ENCODE results near the gene CHST15.

DNA sequence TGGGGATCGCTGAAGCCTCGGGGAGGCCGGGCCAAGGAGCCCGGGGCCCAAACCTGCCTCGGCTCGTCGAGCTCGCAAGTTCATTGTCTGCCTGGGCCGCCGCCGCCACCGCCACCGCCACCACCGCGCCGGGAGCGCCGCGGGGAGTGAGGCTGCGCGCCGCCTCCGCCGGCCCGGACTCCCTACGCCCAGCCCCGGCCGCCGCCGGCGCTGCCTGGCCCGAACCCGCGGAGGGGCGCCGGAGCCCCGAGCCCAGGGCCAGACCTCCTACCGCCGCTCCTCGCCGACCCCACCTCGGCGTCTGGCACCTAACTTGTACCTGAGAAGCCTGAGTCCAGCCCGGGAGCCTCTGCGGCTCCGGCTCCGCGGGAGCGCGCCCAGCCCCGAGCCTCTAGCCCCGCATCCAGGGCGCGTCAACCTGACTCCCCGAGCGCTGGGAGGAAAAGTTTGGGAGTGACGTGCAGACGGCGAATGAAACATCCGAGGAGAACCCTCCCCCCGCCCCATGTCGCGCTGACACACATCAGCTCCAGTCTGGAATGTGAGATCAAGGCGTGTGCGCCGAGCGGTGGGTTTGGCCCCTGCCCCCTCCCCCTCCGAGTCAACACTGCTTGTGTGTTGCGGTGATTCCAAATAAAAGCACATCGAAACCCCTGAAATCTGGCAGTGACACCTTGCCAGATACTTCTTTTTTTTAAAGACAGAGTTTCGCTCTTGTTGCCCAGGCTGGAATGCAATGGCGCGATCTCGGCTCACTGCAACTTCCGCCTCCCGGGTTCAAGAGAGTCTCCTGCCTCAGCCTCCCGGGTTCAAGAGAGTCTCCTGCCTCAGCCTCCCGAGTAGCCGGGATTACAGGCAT lies at the start of gene CHST15:
TSS of gene CHST15 (minus strand) at position 449 of the 859 bp plus-strand sequence.
- PRO-cap: no peak
- RAMPAGE, long total RNA: no peak

DNA sequence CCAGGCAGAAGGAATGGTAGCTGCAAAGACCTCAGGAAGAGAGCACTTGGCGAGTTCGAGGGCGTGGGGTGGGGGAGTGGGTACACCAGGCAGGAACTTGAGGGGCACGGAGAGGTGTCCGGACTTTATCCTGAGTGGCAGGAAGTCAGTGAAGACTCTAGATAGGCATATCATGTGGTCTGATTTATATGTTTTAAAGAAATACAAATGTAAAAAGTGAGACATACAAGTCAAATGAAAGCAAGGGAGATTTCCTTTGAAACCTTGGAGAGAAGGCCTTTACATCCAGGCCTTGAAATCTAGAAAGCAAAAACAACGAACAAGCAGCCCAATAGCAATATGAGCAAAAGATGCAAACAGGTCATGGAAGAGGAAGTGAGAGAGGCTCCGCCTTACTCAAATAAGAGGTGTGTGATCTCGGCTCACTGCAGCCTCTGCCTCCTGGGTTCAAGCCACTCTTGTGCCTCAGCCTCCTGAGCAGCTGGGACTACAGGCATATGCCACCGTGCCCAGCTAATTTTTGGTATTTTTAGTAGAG lies 3.7 kb downstream of the LHPP start:
- PRO-cap: bidirectional peak, plus-strand start at position 444 of the sequence, minus-strand start at position 313 of the sequence
- RAMPAGE, long total RNA: no peak

GRCh38 chr10:124610143-124610803 lies 133.9 kb downstream of the FAM53B start:
- PRO-cap: no peak
- RAMPAGE, long total RNA: no peak

DNA sequence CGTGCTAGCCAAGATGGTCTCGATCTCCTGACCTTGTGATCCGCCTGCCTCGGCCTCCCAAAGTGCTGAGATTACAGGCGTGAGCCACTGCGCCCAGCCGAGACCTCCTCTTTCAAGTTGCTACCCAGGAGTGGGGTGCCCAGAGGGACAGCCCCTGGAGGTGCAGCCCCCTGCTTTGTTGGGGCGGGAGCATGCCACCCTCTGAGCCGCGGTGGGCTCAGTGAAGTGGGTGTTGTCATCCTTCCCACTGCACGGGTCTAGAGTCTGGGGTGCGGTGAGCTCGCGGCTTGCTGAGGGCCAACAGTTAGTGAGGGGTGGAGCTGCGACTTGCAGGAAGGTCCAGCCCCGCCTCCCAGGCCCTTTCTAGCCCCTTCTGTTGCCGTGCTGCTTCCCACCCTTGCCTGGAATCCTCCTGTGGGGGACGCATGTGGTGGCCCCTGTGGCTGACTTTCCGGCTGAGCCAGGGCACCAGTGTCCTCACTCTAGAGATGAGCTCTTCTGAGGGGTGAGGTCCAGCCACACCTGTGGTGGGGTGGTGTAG lies 128.2 kb downstream of the FAM53B start:
- PRO-cap: no peak
- RAMPAGE, long total RNA: no peak

DNA sequence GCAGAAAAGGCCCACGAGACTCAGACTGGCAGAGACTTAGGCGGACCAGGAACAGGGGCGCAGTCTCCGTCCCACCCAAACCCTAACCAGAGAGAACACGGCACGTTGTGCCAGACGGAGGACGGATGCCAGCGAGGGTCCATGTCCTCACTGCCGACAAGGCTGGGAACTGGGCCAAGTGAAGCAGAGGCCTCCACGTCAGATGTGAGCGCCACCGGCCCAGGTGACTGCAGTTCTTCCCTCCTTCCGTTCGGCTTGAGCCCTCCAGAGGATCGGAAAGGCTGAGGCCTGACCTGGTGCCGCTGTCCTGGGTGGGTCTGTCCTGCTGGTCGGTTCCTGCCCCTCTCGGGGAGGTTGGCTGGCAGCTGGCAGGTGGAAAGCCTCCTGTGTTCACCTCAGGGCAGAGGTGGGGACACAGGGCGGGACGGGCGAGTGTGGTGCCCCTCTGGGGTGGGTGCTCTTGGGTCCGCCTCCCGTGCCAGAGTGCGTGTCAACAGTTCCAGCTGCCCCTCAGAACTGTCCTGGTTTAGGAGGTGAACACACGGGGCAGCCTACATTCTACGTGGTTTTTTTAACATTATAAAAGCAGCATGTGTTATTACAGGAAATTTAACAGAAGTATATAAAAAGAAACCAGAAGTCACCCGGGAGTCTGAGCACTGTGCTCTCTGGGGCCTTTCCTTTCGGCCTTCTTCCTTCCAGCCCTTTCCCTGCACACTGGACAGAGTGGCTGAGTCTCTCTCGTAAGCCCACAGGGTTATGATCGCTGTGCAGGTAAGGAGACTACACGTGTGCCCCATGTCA lies 126.7 kb downstream of the FAM53B start:
- PRO-cap: no peak
- RAMPAGE, long total RNA: no peak

GRCh38 chr10:124634496-124634953 lies 109.7 kb downstream of the FAM53B start:
- PRO-cap: no peak
- RAMPAGE, long total RNA: no peak

- PRO-cap: no peak
- RAMPAGE, long total RNA: no peak
Measured at GRCh38 chr10:124640605-124641279, 103.4 kb downstream of the FAM53B start.

DNA sequence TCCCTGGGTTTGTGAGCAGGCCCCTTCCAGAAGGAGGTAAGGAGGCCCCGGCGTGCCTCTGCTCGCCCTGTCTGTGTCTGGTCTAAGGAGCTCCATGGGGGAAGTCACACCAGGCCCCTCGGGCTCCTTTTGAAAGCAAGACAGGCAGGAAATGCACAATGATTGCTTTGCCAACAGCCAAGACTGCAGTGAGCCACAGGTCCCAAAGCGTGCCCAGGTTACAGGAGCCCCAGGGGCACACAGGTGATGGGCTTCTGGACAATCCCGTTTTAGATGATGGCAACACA lies 89.4 kb downstream of the FAM53B start:
- PRO-cap: no peak
- RAMPAGE, long total RNA: no peak

DNA sequence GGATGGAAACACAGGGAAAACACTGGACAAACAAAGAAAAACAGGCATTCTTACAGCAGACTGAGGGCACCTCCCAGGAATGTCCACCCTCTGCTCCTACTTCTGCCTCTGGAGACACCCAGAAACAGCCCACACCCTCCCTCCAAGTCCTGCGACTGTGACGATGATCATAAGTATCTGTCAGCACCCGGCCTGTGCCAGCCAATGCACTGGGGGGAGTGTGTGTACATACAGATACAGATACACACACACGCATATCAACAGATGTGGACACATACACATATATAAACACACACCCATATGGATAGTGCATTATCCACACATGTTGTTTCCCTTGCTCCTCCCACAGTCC lies 66.1 kb downstream of the FAM53B start:
- PRO-cap: no peak
- RAMPAGE, long total RNA: no peak

DNA sequence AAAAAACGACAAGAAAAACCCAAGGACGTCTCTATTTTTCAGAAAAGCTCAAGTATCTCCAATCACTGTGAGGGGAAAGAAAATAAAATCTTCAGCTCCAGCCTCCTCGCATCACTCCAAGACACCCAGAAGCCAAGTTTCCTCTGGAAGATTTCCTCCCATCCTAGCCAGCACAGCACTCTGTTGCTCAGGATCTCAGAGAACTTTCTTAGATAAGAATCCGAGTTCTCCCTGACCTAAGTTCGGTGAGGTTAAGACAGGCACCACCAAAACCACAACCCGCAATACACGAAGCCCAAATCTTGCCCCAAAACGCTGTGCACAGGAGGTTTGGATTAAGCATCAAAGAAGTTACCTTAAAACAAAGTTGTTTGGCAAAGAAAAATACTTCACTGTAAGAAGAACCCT lies 4.2 kb downstream of the FAM53B start:
- PRO-cap: bidirectional peak, plus-strand start outside the sequence, minus-strand start at position 283 of the sequence
- RAMPAGE, long total RNA: no peak

GRCh38 chr10:124903033-124903628 lies 38.8 kb upstream of the ZRANB1 start:
- PRO-cap: no peak
- RAMPAGE, long total RNA: no peak

- PRO-cap: bidirectional peak, plus-strand start at chr10:124916895, minus-strand start at chr10:124916675
- RAMPAGE, long total RNA: no peak
Measured at GRCh38 chr10:124916618-124917618, 25.0 kb upstream of the ZRANB1 start.

GRCh38 chr10:124953433-124953827 lies 11.5 kb downstream of the ZRANB1 start:
- PRO-cap: no peak
- RAMPAGE, long total RNA: no peak

GRCh38 chr10:124981495-124982039 lies 39.6 kb downstream of the ZRANB1 start:
- PRO-cap: no peak
- RAMPAGE, long total RNA: no peak

DNA sequence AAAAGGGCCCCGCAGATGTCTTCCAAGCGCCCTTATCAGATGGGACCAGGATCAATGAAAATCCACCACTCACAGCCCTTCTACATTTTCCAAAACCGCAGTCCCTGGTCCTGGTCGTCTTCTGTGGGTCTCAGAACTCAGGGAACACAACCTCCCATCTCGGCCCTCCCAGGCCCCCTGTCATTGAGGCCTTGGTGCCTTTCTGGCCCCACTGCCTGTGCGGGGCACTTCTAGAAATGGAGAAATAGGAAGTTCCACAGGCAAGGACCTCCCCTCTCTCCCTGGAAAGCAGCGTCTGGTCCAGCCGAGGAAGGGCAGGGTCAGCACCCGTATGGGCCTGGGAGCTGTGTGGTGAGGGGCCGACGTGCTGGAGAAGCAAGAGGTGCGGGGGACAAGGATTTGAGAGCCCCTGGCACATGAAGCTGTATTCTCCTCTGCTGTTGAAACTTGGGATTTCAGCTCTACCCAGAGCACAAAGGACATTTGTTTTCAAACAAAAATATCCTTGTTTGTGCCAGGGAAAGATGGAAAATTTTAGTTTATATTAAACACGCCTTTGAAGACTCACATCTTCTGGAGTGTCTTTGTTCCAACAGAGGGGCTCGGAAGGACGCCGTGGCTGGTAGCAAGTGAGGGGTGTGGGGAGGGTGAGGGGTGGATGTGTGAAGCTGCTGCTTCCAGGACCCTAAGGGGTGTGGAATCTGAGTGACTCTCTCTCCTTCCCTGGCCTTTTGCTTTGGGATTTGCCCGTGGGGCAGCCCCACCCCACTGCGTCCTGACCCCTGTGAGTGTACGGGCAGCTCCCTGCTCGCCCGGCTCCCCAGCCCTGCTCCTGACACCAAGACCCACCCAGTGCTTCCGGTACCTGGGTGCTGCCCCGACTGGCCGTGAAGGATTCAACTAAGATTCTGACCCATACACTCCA lies 26.7 kb downstream of the CTBP2 start:
- PRO-cap: no peak
- RAMPAGE, long total RNA: no peak

DNA sequence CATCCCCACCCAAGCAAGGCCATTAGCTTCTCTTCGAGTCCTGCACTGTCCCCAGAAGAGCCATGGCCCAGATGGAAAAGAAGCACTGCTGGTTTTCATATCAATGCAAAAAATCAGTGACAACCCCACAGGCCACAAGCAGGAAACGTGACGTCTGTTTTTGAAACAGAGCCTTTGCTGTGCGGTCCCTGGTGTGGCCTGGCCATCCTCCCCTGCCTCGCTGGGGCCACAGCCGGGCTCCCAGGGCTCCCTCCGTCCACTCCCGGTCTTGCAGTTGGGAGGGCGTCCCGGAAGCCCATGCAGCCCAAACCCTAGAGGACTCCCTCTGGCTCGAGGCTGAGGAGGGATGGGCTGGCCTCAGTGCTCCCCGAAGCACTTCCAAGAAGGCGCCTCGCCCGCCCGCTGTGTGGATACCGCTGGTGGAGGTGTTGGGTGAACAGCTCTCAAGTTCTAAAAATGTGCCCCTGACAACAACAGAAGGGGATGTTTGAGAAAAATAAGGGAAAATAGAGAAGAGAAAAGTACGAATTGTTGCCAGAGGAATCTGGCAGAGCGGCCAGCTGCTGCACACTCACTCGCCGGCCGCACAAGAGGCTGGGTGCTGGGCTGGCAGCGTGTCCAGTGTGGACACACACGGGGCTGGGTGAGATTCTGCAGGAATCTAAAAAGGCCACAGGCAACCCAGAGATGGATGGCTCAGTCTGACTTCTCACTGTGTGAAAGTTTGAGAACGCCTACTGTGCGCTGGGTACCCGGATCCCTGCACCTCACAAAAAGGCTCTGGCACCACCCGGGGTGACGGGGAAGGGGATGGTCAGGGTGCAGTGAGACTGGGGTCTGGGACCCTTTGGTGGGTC lies 12.4 kb downstream of the CTBP2 start:
- PRO-cap: no peak
- RAMPAGE, long total RNA: no peak

DNA sequence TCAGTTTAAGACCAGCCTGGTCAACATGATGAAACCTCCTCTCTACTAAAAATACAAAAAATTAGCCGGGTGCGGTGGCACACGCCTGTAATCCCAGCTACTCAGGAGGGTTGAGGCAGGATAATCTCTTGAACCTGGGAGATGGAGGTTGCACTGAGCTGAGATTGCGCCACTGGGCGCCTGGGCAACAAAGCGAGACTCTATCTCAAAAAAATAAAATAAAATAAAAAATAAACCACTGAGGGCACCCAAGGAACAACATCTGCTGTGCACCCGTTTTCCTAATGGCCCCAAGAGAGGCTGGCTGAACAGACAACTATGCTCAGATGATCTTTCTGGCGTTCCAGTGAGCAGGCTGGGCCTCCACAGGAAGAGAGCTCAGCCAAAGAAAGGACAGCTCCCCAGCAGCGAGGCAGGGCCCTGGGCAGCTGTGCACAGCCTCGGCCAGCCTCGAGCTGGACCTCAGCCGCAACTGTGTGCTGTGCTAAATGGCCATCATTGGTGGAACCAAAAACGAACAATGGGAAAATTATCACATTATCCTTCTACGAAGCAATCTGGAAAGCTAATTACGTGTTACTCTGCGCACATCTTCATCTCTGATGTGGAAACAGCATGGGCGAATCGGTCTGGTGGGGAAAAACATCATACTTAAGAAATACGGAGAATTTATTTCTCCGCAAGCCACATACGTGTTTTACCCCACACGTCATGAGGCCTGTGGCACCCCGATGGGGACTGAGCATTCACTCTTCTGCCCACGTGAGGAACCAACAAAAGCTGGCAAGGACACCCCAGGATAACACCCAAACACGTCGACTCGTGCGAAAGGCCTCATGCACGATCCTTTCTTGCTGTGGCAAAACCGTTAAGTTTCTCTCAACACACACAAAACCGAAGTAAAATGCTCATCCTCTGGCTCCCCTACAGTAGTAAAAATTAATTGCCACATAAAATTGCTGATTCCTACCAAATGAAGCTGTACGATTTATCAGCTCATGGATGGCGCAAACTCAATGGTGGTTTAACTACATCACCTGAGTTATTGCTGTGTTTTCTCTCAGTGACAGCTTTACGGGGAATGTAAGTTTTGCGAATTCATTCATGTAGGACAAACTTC lies 35.1 kb upstream of the CTBP2 start:
- PRO-cap: no peak
- RAMPAGE, long total RNA: no peak

DNA sequence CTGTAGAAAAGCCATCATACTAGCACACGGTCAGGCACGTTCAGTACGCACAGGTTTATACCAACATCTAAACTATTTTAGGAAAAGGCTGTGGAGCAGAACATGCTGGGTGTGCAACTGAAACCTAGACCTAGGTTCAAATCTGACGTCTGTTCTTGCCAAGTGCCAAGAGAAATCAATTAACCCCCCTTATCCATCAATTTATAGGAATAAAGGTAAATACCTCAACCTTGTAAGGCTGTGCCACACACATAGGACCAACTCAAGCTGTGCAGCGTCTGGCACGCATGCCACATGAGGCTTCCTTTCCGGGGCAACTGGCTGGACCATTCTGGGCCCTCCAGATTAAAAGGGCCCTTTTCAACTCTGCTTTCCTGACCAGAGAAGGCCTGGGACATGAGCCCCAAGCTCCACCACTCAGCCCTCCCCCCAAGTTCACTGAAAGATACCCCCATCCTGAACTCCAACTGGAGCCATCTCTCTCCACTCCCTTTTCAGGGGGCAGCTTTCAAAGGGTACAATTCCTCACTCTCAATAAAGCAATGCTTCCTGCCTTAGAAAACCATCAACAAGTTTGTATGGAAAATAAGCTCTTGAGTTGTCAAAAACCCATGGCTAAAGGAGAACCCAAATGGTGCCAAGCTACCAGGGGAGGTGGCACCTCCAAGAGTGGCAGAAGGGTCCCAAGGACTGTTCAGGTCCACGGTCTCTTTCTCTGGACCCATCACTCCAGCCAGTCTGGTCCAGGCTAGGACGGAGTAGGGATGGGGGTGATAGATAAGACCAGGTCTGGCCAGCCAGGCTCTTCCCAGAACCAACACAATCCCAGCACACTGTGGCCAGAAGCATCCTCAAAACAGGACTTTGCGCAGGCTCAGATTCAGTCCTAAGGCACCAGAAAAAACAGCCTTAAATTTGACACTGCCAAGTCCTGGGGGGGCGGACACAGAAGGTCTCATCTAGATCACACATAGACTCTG lies 71.5 kb upstream of the CTBP2 start:
- PRO-cap: no peak
- RAMPAGE, long total RNA: no peak

DNA sequence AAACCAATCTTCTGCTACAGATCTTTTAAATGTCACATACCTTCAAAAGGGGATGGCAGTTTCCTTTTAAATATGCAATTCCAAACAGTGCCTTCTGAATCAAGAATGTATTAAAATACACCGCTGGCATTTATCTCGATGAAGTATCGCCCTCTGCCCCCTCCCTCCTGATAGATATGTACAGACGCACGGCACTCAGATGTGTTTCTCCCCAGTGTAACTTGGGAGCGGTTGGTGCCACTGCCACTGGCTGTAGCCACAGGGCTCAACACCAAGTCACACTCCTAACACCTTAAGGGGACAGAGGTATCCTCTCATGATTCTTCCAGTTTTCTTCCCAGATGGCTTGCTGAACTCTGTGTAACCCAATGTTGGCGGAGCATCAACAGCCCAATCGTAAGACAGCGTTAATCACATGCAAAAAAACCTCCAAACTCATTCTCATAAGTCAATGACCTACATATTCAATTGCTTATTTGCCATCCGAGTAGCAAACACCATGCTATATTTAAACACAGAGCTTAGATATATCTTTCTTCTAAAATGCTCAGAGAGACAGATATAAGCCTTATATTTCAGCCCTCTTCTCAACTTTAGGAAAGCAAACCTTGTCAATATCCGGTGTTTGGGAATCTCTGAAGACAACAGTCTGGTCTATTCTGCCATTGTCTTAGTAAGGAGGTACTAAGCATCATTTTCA lies 97.1 kb upstream of the CTBP2 start:
- PRO-cap: no peak
- RAMPAGE, long total RNA: no peak

GRCh38 chr10:125138650-125139483 lies 111.0 kb upstream of the CTBP2 start:
- PRO-cap: no peak
- RAMPAGE, long total RNA: no peak